Ishikawa (cell line): ENCODE results near the gene GABRD.

DNA sequence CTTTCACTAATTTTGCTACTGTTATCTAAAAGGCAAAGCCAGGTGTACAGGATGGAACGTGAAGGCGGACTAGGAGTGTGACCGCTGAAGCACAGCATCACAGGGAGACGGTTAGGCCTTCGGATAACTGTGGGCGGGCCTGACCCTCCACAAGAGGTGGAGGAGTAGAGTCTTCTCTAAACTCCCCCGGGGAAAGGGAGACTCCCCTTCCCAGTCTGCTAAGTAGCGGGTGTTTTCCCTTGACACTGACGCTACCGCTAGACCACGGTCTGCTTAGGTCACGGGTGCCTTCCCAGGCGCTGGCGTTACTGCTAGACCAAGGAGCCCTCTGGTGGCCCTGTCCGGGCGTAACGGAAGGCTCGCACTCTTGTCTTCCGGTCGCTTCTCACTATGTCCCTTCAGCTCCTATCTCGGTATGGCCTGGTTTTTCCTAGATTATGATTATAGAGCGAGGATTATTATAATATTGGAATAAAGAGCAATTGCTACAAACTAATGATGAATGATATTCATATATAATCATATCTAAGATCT lies 6.6 kb upstream of the ATAD3A start:
- RRBS, result no CpG with 5 or more reads among the region's 22 CpGs

DNA sequence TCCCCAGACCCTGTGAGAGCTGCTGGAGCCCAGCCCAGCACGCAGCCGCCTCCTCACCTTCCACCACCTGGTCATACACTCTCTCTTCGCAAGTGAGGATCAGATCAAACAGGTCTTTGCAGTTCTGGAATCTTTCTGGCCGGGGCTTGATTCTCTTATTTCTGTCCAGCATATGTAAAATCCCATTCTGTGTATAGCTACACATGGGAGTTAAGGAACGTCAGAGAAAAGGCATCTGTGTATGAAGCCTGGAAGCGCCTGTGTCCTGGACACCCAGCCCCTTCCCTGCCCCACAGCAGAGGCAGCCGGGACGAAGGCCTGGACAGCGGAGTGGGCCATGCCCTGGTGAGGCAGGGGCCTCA lies 4.4 kb upstream of the TMEM240 start:
- RRBS, result no CpG with 5 or more reads among the region's 9 CpGs

DNA sequence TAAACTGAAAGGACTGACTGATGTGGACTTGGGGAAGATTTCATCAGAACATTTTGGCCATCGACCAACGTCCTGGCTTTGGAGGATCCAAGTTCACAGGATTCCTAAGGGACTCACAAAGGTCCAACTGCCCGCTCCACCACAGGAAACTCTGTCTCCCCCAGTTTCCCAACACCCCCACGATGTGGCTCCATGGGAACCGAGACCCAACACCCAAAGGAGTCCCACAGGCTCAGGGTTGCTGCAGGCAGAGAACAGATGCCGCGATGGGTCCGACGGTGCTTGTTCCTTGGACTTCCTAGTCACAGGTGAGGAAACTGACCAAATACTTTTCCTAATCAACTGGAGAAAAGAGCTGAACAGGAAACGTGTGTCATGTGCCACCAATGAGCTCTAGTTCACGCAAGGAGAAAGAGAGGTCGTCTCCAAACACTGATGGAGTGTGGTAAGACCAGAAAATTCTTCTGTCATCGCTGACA lies 9.2 kb downstream of the SSU72 start:
- RRBS, result no CpG with 5 or more reads among the region's 13 CpGs

- RRBS, result 71% methylated on average over 11 of the region's 54 CpGs
Observed at GRCh38 chr1:1757290-1758530, 20.6 kb downstream of the NADK start.

DNA sequence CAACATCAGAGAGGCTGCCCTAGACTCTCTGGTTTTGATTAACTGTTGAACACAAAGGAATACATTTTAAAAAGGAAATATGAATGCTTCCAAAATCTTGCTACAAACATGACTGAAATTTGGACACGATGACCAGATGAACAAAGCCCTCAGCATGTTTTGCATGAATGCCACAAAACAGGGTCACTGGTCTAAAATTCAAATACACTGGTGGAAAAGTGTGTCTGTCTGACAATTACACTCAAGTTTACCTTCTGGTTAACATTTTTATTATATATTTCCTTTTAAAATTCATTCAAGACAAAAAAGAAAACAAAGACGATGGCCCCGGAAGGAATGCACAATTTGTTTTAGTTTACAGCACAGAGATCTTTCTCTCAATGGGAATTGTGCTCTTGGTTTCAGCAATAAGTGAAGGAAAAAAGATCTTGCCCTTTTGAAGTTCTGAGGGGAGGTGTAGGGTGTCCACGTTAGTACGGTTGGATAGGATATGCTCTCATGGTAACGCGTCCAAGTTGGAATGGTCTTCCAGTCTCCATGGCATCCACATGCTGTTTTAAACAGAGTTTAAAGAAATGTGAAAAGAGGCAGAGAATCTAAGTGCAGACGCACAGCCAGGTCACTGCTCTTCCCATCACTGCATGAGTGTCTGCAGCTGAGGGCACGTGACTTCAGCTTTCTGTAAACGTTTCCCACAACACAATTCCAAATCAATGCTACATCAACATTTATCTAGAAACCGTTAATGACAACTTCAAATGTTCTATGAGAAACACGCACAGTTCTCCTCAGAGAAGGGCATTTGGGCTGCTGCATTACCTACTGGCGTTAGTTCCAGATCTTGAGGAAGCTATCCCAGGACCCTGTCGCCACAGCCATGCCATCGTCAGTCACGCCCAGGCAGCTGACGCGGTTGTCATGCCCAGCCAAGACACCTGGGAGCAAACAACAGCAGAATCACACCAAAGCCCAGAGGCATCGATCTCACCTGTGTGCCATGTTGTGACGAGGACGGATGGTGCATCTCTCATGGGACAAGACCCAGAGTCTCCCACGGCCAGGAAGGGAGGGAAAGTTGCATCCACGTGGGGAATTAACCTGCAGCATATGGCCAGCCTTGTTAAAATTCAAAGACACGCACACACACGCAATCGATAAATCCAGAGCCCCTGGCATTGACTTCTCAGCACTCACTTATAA lies 8.6 kb upstream of the NADK start:
- RRBS, result no CpG with 5 or more reads among the region's 26 CpGs

DNA sequence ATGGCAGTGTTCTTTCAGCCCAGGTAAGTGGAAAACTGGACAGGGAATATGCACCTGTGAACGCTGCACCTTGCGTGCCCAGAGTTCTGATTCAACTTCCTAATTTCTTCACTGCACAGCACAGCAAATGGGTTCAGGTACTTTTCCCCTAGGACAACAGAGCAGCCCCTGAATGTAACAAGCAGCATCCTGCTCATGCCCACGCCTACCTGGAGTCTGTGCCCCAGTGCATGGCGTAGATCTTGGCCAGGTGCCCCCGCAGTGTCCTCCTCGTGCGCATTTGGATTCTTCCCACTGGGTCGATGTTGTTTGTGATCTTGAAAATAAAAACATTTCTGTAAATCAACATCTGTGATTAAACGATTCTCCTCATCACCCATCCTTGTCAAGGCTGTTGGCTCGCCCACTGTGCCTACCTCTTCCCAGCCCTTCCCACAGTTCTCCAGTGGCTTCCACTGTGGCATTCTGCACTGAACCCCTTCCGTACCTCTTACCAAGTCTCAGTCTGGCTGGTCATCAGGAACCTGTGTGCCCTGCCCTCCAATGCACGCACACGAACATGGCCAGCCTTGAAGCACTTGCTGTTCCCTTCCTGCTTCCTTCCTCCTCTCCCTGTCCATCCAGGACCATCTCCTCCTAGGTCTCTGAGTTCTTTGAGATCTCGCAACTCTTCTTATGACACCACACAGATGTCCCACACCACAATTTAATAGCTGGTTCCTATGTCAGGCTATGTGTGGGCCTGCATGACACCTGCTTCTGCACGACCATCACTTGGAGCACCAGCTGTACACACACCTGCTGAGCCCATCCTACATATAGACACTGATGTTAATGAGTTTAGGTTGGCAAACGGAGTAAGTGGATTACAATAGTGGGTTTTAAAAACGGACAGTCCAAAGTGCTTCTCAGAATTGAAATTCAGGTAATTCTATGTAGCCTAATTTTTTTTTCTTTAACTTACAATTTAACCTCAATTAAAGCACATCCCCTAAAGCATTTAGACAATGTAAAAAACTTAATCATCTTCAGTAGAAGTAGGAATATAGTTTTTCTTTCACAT lies 37.6 kb upstream of the NADK start:
- RRBS, result no CpG with 5 or more reads among the region's 17 CpGs

- RRBS, result no CpG with 5 or more reads among the region's 13 CpGs
Observed at GRCh38 chr1:1817404-1818591, 39.5 kb upstream of the NADK start.

DNA sequence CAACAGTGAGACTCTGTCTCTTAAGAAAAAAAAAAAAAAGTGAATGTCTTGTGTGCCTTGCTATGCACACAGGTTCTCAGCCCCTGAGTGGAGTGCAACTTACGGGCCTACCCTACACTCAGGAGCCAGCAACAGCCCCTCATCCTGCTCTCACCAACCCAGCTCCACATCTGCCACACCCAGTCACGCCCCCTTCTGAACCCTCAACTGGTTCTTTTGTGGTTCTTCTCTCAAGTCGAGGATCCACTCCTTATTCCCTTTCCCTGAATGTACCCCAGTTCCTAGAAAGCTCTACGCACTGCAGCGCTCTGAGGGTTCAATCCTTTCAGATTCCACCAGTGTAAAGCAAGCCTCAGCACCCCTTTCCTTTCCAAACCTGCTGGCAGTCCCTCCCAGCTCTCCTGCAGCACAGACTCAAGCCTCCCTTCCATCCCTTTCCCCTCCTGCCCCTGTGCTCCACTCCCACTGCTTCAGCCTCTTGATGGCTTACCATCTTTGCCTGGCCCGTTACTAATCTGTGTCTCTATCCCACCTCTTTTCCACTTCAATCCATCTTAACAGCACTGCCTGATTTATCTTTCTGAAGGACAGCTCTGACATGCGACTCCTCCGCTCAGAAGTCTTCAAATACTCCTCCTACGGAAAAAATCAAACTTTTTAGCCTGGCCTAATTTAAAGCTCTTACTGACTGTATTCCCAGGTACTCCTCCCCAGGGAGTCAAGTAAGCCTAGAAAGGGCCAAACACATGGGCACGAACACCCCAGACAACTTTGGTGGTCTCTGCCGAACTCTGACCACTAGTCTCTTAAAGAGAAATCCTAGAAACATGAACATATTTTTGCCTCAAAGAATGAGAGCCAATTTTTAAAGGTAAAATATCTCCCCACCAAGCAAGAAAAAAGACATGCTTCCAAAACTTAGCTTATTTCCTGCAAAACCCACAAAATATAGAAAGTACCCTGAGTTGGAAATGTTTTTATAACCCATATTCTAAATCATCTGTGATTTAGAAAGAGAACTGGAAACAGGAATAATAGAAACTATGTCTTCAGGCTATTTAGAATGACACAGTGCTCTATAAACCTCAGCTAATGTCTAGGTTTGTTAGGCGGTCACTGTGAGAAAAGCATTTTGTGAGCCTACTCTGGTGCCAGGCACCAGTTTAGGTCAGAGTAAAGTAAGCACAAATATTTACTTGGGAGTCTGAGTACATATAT lies 37.8 kb downstream of the GNB1 start:
- RRBS, result no CpG with 5 or more reads among the region's 12 CpGs

- RRBS, result no CpG with 5 or more reads among the region's 25 CpGs
Observed at GRCh38 chr1:1891149-1891304, 140 bp upstream of the GNB1 start.

DNA sequence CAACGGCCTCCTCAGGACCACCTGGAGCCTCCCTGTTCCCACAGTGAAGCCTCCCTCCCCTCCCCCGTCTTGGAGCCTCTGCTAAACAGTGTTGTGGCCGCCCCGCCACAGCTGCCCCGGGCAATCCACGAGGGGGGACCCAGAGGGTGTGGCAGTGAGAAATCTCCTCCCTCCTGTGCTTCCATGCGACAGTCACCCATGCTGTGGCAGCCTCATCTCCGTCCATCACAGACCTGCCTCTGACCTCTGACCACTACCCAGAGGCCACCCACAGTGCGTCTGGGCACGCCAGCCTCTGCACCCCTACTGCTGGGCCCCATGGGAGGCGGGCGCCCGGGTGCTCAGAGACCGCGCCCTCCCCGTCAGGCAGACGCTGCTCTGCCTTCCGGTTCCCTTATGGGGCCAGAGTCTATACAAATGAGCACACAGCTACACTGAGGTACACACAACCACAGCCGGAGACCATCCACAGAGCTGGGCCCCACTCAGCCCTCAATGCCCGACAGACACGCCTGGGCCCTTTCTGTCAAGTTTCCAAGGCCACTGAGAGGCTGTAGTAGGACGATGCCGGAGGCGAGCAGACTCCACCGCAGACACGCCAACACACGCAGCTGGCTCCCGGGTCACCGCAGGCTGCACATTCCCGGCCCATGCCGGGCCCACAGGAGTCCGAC lies 23.8 kb upstream of the TMEM52 start:
- RRBS, result 70% methylated on average over 19 of the region's 32 CpGs

DNA sequence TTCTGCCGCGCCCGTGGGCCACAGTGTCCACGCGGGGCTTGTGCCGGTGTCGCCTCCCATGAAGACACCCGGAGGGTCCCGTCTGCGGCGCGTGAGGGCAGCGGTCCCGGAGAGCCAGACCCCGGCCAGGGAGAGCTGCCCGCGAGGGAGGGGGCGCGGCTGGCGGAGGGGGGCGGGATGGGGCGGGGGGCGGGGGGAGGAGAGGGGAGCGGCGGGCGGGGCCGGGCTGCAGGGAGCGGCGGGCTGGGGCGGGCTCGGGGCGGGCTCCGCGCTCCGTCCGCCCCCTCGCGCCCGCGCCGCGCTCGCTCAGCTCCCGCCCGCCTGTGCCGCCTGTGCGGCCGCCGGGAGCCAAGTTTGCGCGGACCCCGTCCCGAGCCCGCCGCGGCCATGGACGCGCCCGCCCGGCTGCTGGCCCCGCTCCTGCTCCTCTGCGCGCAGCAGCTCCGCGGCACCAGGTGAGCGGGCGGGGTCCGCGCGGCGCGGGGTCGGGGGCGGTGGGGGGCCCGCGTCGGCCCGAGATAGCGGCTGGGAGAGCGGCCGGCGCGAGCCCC lies at the start of gene GABRD:
GABRD (plus strand) TSS at position 309 of the 551 bp plus-strand sequence.
- RRBS, result 8% methylated on average over 28 of the region's 83 CpGs

DNA sequence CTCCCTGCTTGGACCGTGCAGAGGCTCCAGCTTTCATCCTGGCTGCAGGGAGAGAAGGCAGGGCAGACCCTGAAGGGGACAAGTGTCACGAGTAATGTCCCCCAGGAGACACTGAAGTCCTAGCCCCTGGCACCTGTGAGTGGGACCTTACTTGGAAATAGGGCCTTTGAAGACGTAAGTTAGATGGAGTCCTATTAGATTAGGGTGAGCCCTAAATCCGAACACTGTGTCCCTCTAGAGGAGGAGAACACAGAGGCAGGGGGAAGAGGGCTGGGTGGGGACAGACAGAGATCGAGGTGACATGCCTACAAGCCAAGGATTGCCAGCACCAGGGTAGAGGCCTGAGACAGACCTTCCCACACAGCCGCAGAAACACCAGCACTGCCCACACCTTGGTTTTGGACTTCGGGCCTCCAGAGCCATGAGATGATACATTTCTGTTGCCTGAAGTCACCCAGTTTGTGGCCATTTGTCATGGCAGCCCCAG lies 12.6 kb upstream of the PRKCZ start:
- RRBS, result no CpG with 5 or more reads among the region's 7 CpGs

DNA sequence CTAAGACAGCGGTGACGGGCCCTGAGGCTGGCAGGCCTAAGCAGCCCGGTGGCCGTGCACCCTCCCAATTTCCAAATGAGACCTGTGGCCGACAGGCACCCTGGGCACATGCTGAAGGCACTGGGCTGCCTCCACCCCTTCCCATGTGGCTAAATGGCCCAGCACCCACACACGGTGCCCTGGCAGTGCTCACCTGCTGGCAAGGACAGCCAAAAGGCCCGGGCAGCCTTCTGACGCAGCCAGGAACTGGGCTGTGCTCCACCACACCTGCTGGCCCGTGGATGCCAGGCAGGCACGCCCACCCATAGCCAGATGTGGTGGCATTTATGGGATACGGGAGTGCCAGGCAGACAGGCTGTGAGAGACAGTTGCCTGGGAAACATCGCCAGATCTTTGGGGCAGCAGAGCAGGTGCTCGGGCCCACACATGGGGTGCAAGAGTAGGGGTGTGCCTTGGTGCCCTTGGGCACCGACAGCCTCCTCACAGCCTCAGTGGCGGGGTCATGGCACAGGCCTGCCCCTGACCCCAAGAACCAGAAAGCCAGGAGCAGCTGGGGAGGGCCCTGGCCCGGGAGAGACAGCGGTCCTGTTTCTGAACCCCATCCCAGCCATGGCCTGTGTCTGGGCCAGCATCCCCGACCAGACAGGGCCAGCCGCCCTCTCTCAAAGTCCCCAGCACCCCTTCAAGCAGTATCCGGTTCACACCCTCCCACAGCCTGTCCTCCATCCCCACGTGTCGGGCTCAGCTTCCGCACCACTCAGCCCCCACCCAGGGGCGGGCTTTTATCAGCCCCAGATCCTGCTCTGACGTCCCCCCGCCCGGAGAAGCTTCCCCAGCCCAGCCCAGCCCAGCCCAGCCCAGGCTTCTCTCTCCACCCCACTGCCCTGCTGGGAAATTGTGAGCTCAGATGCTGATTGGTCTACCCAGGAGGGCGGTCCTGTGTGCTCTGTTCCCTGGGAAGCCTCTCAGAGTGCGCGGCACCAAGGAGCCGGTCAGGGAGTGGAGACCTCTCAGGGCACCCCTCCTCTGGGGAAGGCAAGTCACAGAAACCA lies 4.3 kb upstream of the FAAP20 start:
- RRBS, result 20% methylated on average over 6 of the region's 31 CpGs

DNA sequence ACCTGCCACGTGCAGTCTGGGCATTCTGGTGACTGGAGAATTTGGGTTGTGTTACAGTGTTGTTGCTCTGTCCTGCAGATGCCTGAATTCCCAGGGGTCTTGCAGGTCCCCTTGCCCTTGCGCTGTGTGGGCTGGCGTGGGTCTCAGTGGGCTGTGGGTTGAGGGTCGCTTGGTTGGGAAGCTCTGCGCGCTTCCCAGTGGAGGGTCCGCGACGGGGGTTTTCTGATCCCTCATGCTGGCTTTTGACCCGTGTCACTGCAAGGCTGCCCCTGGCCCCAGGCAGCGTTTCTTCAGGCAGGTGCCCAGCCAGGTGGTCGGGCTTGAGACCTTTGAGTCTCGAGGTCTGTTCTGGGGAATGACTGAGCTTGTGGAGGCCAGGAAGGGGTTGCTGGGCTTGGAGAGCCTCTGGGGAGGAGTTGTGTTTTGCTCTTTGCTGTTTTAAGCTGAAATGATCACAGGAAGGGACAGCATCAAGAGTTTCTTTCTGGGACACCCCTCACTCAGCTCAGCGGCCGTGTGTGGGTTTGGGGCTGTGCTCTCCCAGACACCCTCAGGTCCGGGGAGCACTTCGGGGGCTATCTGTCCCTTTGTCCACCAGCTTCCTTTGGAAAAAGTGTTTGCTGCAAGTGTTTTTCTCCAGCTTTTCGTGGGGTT lies 5.4 kb downstream of the SKI start:
- RRBS, result 100% methylated on average over 2 of the region's 18 CpGs

GRCh38 chr1:2246108-2246975 lies 18.2 kb downstream of the SKI start:
- RRBS, result no CpG with 5 or more reads among the region's 27 CpGs

GRCh38 chr1:2272057-2272439 lies 43.9 kb downstream of the SKI start:
- RRBS, result 52% methylated on average over 2 of the region's 13 CpGs

DNA sequence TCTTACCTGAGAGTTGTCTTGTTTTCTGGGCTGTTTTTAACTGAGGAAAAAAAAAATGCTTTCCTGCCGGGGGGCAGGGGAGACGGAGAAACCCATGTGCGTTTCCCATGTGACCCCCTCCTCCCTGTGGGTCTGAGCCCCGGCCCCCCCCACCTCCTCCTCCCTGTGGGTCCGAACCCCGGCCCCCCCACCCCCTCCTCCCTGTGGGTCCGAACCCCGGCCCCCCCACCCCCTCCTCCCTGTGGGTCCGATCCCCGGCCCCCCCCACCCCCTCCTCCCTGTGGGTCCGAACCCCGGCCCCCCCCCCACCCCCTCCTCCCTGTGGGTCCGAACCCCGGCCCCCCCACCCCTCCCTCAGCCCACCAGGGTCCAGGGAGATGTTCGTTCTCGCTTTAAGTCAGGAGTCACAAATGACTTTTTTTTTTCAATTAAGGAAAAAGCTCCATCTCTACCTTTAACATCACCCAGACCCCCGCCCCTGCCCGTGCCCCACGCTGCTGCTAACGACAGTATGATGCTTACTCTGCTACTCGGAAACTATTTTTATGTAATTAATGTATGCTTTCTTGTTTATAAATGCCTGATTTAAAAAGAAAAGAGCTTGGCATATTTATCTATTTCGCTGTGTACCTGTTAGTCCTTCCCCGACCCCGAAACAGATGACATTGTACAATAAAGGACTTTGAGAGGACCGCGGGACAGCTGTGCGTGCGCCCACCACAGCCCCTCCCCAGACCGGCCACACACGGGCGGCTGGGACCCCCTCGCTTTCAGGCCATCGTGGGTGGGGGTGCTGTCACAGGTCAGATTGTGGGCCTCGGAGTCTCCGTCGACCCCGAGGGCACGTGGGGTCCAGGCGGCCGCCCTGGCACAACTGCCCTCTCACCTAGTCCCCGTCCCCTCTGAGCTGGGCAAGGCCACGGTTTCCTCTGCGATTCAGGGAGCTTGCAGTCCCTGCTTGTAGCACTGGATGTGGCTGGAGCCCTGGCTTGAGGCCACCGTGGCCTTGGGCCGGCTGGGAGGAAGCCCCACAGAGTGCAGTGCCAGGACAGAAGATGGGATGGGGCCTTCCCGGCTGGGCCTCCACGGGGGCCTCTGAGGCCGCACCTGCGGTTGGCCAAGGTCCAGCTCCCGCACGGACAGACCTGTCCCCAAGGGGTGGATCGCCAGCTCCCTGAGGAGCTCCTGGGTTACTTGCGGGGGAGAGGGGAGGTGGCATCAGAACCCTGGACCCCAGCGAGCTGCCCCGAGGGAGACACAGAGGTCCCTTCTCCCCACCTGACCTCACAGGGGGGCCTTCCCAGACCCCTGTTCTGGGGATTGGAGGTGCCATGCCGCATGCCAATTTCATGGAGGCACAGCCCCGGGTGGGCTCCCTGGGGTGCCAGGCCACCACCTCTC lies 81.3 kb downstream of the MORN1 start:
- RRBS, result 52% methylated on average over 6 of the region's 57 CpGs

GRCh38 chr1:2312806-2313549 lies 78.4 kb downstream of the MORN1 start:
- RRBS, result 81% methylated on average over 10 of the region's 20 CpGs

GRCh38 chr1:2321932-2322912 lies 69.1 kb downstream of the MORN1 start:
- RRBS, result 22% methylated on average over 32 of the region's 52 CpGs

DNA sequence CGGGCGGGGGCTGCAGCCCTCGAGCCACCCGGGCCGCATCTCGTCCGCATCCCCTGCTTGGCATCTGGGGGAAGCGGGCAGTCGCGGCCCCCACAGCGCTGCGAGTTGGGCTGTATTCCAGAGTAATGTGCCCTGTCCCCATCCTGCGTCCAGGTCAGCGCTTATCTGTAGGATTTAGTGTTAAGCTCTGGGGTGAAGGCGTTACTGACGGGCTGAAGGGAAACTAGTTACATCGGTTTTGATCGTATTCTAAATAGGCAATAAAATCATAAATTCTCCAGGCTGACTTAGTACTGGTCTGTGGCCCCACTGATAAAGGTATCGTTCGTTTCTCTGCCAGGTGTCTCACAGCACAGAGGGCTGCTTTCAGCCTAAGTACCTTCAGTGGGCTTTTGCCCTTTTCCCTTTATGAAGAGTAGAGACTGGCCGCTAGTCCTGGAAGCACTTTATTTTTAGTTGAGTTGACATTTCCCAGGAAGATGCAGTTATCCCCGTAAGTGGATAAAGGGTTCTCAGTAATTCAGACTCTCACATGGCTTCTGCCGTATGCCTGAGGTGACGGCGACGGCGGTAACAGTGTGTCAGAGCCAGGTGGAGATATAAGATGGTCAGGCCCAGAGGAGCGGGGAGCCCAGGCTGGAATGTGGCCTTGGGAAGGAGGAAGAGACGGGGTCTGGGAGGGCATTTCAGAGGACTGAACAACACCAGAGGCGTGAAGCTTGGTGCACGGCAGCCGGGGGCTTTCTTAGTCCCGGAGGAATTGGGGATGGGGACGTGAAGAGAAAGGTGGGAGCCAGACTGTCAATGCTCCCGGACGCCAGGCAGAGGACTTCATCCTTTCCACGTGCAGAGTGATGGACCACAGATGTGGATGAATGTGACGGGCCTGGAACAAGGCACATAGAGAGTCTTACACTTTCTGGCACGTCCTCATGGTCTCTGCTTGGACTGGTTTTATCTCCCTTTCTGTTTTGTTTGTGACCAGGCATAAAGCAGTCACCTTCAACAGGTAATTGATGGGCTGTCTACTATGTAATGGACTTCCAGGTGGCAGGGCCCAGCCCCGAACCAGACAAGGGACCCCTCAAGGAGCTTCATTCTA lies 933 bp downstream of the RER1 start:
- RRBS, result 63% methylated on average over 4 of the region's 40 CpGs